REH cell (cell line): ENCODE results near the genes RPL35A and IQCG.

- PRO-cap: bidirectional peak, plus-strand start at chr3:197950193, minus-strand start at chr3:197949872
Measured at GRCh38 chr3:197949195-197949988, 598 bp upstream of the RPL35A start.

DNA sequence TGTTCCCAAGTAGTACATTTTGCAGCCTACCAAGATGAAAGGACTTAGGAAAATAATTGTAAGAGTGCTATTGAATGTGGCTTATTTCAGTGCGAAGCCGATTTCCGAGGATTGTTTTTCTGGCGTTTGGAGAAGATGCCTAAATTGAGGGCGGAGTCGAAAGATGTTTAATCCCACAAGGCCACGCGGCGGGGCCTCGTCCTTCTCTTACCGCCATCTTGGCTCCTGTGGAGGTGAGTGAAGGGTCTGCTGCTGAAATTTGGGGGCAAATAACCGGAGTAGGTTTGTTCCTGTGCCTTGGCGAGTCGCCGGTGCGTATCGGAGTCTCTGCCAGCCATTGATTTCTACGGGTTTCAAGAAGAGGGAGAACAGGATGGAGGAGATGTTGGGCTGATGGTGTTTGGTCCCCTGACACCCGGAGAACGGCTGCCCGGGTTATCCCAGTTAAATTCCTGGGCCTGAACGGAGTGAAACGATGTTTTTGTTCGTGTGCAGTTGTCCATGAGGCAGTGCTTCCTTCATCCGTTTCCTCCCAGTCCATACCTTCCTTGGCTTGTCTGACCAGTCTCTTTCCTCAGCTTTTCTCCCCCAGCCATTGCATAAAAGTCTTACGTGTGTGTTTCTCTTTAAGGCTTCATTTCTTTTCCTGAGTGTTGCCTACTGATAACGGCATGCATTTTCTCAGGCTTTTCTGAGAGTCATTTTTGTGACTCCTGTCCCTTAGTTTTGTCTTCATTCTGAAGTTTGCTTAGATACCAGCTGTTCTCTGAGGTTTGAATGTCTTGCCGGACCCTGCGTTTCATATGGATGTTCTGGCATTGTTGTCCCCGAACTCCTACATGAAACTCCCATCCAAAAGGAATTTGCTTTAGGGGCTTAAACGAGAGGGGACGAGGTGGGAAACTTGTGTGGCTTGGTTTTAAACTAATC lies at the start of gene RPL35A:
RPL35A (plus strand) TSS at position 202 of the 930 bp plus-strand sequence.
- PRO-cap: bidirectional peak, plus-strand start at position 205 of the sequence, minus-strand start outside the sequence

DNA sequence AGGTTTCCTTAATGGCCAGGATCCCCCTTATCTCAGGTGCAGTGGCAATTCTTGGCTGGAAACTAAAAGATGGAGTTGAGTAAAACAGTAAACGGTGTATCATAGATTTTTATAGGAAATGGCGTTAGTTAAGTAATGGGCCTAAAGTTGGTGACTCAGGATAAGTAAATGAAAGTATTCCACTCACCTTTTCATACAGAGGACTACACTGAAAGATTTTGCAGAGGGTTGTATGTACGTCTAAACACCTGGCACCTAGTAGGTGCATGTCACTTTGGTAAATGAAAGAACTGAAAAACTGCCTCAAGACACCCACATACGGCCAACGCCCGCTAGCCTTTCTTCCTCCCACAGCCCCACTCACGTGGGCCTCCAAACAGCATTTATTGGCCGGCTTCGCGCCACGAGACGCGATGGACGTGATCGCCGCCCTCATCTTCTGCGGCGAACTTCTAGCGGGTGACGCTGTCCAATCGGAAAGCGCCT lies at the start of gene IQCG:
IQCG (minus strand) TSS at position 334 of the 486 bp plus-strand sequence.
- PRO-cap: bidirectional peak, plus-strand start outside the sequence, minus-strand start at position 282 of the sequence

GRCh38 chr3:198038421-198038862 lies 78.4 kb downstream of the LMLN start:
- PRO-cap: no peak

DNA sequence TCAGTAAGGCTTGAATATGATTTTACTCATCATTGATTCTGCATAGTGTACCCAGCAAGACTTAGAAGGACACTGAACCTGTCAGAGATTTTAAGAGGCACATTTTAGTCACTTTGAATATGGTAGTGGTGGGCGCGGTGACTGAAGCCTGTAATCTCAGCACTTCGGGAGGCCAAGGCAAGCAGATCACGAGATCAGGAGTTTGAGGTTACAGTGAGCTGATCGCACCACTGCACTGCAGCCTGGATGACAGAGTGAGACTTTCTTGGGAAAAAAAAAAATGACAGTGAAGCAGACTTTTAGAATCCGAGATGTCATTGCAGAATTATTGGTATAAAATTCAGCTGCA lies 82.1 kb downstream of the LMLN start:
- PRO-cap: no peak